Left lobe of liver (tissue), 1 donor: ENCODE measurements around a stretch of chr15.

GRCh38 chr15:95462352-95462661 lies 868.2 kb upstream of the NR2F2 start:
- PRO-cap, result no peak

- PRO-cap, result no peak
Observed at GRCh38 chr15:95469616-95470143, 860.8 kb upstream of the NR2F2 start.

DNA sequence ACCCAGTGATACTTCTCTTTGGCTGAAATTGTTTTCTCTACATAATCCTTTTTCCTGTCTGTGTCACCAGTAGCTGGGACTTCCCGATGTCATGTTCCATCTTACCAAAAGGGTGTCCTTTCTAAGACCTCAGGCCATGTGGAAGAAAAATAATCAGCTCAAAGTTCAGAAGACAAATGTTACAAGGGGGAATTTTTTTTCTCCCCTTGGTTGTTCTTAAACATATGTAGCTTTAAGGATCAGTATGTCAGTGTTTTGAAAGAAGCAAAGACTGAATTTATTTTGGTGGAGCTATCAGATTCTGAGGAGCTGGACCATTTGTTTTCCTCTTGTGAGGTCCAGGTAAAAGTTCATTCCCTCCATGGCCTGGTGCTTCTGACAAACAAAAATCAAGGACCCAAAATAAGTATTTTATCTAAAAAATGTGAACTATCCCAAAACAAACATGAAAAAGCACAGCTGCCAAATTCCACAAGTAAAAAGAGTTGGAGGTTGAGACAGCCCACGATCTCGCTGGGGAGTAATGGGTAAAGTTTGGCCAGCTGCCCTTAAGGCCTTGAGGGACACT lies 859.3 kb upstream of the NR2F2 start:
- PRO-cap, result no peak

- PRO-cap, result no peak
Observed at GRCh38 chr15:95477620-95478067, 852.9 kb upstream of the NR2F2 start.

GRCh38 chr15:95556699-95557420 lies 773.6 kb upstream of the NR2F2 start:
- PRO-cap, result no peak

DNA sequence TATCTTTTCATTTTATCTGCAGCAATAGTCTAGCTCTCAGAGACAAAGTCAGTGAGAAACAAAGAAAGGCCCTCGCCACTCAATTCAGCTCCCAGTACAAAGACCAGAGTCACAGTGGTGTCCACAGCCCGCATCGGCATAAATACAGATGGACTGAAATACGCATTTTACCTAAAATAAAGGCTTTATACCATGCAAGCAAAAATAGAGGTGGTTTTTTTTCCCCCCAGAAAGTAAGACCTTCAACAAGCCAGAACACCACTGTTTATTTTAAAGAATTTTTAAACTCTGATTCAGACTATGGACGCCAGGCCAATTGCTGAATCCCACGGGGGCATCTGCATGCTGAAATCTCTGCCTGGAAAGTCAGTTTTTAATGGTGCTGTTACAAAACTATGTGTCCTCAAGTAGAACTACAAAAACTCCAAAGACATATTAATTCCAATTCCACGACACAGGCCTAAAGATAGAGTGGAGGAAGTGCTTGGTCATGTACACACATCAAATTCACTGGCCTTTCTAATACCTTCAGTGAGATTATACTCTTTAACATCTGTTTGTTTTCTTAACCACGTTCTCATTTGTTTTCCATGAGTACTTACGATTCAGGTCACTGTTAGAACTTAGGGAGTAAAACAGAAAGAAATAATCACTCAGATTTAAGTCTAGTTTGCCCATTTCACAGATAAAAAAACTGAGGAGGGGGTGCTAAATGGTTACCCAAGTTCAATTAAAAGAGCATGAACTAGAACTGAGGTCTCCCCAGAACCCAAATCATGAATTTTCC lies 490.5 kb upstream of the NR2F2 start:
- PRO-cap, result no peak

DNA sequence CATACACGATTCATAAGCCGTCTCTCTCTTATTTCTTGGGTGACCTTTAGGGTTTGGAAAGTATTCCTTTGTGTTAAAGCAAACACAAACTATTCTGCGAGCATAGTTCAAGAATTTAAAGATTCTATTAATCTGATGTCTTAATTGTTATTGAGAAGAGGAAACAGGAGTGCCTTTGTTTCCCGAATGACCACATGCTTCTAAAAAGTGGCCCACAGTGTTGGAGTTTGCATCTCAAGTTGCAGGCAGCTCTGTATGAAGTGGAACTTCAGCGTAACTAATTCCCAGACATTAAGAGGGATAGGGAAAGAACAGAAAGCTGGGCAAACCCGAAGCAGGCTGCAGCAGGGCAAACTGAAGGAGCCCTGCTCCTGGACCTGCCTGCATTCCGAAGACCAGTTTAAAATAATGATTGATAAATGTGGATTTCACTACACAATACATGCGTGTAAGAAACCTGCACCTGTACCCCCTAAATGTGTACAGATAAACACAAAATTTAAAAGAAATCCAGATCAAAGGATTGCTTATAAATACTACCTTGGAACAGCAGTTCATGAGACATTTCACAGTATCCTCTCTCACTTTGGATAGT lies 163.6 kb upstream of the NR2F2 start:
- PRO-cap, result no peak

- PRO-cap, result no peak
Observed at GRCh38 chr15:96180227-96180532, 150.3 kb upstream of the NR2F2 start.

DNA sequence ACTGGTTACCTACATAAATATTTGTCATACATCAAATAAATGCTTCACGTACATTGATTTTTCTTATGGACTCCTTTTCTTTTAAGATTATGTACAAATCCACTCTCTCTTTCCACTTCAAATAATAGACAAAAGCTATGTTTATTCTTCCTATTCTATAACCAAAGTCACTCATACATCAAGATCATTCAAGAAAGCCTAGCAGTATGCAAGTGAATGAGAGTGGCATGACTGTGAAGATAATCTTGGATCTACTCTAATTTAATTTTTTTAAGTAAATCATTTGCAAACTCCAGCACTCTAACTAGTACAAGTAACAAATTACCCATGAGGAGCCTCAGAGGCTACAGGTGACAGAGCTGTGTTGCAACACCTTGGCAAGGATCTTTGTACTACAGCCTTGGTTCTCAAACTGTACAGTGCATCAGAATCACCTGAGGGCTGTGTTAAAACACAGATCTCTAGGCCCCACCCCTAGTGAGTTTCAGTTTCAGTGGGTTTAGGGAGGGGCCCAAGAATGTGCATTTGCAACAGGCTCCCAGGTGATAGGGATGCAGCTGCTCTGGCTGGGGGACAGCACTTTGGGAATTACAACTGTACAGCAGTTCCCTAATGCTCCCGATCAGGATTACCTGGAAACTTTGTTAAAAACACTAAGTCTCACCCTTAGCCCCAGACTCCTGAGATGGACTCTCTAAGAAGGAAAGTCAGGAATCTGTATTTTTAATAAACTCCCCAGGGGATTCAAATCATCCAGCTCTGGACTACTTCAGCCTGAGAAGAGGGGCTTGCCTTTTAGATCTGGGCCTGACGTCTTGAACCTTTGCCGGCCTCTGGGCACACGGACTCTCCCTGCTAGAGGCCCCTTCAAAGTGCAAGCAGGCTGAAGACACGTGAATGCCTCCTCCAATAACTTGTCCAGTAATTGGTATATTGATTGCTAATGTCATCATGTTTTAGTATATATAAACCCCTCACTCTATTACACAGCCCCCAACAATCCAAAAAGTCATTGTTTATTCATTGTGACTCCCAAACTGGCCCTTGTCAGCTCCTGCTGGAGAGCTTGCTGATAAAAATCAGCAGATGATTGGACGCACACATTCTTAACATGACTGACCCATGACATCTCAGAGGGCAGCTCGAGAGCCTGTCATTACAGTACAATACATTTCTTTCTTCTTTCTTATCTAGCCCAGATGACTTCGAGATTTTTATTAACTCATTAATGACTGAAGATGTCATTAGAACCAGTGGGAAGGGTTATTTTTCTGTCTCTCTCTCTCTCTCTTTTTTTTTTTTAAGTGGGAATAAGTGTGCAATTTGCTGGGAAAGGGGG lies 66.0 kb upstream of the NR2F2 start:
- PRO-cap, result no peak

DNA sequence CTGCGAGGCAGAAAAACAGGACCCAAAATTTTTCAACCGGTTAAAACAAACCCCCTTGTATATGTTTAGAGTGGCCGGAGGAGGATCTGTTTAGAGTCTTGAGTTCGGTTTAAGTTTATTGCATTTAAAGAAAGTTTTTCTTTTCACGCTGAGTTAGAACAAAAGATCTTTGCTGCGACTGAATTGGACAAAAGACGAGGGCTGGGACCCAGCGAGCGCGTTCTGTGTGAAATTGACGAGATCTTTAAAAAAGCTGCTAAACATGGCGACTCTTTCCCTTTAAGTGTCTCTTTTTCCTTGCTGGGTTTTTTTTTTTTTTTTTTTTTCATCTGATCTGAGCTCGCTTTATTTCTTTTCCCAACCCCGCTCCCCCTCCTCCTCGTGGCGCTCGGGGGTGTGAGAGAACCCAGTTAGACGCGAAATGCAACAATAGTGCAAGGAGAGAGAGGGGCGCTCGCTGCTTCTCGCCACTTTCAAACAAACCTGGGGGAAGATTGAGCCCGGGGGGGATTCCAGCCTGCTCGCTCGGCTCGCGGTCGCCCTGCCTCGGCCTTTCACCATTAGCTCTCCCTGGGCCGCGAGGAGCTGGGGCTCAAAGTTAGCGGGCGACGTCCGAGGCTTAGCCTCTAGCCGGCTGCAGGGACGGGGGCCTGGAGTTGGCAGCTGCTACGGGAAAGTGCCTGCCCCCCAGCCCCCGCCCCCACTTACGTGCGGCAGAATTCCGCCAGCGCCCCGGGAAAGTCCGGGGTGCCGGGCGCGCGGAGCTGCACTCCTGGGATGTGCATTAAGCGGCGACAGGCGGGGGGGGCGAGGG lies 10.1 kb downstream of the NR2F2 start:
- PRO-cap, result no peak

- PRO-cap, result no peak
Observed at GRCh38 chr15:96341163-96341494, 10.6 kb downstream of the NR2F2 start.

DNA sequence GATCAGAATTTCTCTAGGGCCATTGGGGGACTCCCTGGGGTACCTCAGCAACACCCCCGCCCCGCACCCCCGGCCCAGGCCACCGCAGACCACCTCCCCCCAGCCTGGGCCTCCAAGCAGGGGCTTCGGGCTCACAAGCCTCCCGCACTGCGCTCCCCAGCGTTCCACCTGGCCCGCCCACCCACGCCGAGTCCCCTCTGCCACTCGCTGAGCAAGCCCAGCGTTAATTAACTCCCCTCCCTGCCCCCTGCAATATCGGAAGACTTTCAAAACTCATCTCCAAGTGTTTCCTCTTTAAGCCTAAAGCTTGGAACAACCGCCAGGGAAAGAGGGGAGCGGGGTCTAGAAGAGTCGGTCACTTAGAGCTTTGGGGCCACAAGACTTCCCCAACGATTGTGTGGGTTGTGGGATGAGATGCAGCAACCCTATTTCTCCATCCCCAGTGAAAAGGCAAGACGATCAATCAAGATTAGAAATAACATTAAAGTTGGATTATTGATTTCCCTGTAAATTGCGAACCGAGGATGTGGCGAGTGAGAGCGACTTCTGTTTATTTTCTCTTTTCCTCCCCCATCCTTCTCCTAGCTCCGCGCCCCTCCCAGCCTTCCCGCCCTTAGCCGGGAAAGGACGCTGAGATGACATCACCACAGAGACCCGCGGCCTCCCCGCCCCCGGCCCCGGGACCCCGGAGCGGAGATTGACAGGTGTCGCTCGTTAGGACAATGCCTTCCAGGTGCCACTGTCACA lies 30.2 kb downstream of the NR2F2 start:
- PRO-cap, result unidirectional peak, minus-strand start at position 552 of the sequence

DNA sequence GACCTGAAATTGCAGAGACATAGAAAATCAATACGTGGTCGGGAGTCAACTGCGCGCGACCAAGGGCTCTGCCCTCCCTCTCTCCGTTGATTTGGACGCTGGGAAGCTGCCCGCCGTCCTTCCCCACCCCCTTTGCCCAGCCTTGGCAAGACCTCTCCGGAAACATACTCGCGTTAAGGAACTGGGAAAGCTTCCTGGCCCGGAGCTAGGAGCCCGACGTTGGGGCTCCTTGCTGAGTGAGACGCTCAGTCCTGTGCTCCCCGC lies 37.7 kb downstream of the NR2F2 start:
- PRO-cap, result no peak

- PRO-cap, result no peak
Observed at GRCh38 chr15:96889683-96890682, 559.5 kb downstream of the NR2F2 start.

DNA sequence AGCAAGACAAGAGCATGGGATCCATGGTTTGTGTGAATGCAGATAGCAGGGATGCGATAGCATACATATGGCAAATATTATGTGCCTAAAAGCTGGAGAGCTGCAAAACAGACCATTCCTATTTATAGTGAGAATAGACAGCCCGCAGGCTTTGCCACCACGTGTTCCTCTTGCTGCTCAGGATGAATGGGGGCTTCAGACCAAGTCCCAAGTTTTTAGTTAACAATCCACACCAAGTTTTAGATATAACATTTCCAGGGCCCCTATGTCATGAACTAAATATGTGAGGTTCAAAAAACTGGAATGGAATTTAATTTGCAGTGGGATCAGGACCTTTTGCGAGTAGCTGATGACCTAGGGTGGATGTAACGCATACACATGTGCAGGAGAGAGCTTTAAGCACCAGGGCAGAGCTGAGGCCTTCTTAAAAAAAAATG lies 48.5 kb upstream of the IGF1R start:
- PRO-cap, result no peak

DNA sequence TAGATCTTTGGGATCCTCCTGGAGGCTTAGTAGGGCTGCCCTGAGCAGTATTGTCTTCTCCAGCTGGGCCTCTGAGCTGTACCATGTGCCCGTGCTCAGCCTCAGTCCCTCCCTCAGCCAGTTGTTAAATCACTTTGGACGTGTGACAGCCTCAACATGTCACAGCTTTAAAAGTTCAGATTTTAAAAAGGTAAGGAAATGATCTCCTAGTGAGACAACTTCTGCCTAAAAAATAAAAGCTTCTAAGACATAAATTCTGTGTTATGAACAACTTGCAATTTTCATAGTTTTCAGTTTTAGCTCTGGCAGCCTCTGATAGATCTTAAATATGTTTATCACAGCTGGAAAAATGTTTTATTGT lies 35.6 kb downstream of the IGF1R start:
- PRO-cap, result no peak

DNA sequence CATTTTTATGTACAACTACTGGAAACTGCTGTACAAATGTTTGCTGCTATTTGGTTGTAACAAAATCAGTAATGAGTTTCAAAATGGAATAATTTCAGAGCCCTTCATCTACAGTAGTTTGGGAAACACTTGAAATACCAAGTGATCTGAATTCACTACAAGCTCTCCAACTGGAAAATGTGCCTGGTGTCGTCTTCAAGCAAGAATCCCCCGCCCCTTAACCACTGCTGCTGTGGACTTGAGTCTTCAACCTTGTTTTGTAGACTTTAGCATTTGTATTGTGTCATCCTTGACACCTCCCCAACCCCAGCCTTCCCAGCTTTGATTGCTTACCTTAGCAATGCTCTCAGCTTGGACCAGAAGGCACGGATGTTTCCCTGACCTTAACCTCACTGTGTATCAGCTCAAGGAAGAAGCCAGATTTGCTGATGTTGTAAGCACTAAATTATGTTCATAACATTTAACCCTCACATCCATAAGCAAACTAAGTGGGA lies 146.3 kb downstream of the IGF1R start:
- PRO-cap, result no peak

- PRO-cap, result no peak
Observed at GRCh38 chr15:98839905-98840504, 167.6 kb downstream of the PGPEP1L start.

DNA sequence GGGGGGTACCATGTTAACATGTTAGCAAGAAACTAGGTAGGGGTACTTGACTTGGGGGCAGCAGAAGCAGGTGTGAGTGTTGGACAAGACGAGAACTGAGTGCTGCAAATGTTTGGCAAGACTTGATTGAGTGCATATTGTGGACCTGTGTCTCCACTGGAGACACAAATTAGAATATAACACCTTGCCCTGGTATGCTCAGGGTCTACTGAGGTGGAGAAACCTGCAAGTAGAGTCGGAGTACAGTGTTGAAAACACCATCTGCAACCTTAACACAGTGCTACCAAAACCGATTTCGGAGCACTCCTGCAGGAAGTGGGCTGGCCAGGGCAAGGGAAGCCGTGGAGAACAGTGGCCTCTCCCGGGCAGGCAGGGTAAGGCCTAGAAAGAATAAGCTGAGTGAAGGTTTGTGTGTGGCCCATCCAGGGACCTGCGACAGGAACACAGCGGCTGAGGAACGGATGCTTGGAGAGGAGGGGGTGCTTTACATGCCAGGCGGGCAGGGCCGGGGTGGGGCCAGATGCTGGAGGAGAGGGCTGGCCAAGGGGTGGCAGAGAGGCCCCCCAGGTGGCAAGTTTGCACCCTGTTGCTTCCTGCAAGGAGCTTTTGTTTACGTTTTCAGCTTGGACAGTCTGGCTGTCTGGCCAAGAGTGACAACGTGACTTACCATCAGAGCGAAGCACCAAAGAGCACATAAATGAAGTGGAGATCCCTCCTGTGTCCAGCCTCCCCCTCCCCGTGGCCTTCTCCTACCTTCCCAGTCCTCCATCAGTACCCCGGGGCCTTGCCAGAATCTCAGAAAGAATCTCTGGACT lies 156.6 kb downstream of the PGPEP1L start:
- PRO-cap, result no peak

GRCh38 chr15:98889906-98890624 lies 117.5 kb downstream of the PGPEP1L start:
- PRO-cap, result no peak